Aortic smooth muscle cell (primary cell): ENCODE data around the genes CTF1, VKORC1, KAT8 and PRSS8.

- RRBS: no CpG with 5 or more reads among the region's 3 CpGs
Observed at GRCh38 chr16:30779926-30780355, 7.1 kb downstream of the ZNF629 start.

- RRBS: 2% methylated on average over 7 of the region's 62 CpGs
Observed at GRCh38 chr16:30805004-30805996, 18.3 kb upstream of the ZNF629 start.

GRCh38 chr16:30805997-30806537 is 19.1 kb upstream of the ZNF629 start:
- RRBS: no CpG with 5 or more reads among the region's 21 CpGs

DNA sequence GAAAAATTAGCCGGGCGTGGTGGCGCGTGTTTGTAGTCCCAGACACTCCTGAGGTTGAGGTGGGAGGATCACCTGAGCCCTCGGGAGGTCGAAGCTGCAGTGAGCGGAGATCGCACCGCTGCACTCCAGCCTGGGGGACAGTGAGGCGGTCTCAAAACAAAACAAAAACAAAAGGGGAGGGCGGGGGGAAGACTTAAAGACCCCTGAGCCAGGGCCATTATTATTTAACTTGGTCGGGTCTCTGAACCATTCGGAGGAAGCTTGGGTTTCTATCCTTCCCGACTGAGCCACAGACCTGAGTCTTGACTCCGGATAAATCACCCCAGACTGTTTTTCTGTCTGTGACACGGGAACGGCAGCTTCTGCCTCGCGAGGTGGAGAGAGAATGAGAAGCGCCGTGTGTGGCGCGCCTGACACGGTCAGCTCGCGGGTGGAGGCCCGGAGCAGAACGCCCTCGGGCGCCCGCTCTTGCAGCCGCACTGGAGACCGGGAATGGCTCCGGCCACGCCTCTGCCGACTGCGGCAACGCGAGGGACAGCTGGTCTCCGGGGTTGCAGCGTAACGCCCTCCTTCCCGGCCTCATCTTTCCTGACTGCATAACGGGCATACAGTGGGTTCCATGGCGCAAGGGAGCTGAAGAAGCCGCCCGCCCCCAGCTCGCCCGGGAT is 19.3 kb downstream of the BCL7C start:
- RRBS: 2% methylated on average over 20 of the region's 49 CpGs

DNA sequence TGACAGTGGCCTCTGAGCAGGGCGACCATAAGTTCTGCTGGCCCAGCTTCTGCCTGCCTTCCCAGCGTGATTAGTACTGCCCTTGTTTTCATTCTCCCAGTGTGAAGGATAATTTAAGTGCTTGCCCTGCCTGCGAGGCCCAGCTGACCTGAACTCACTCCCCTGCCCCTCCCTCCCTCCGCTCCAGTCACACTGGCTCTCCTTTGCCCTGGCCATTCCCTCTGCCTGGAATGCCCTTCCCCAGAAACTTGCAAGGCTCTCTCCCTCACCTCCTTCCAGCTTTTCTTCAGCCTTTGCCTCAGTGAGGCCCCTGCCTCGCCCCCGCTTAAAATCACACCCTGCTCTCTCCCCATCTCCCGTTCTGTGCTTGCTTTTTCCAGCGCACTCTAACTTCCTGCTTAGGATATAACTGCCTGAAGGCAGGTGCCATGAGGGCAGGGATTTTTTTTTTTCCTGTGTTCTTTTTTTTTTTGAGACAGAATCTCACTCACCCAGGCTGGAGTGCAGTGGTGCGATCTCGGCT is 12.3 kb downstream of the BCL7C start:
- RRBS: no CpG with 5 or more reads among the region's 10 CpGs

DNA sequence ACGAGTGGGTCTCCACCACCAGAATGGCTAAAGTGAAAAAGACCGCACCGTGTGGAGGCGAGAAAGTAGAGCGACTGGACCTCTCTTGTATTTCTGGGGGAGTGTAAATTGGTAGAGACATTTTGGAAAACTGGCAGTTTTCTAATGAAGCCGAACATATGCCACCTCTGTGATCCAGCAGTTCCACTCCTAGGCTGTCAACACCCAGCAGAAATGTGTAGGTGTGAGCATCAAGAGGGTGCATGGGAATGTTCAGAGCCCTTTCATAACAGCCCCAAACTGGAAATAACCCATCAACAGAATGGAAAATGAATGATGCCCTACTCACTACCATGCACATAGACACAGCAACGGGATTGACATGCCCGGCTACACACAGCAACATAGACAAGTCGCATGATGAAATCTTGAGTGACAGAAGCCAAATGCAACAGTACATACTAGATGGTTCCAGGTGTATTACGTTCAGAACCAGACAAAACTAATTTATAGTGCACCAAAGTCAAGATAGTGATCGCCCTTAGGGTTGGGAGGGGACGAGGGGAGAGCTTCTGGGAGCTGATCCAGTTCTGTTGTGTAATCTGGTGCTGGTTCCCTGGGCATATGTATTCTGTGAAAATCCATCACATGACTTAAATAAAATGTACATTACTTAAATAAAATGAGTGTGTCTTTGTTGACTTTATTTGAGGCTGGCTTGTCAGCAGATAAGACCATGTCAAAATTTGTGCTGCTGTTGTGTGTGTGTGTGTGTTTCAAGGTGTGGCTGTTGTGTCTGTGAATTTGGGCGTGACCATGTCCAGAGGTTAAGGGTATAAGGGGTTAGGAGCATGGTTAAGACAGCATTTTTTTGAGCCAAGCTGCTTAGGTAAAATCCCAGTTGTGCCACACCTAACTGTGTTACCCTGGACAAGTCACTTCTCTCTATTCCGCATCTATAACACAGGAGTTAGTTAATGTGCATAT is 965 bp upstream of the BCL7C start:
- RRBS: no CpG with 5 or more reads among the region's 14 CpGs

DNA sequence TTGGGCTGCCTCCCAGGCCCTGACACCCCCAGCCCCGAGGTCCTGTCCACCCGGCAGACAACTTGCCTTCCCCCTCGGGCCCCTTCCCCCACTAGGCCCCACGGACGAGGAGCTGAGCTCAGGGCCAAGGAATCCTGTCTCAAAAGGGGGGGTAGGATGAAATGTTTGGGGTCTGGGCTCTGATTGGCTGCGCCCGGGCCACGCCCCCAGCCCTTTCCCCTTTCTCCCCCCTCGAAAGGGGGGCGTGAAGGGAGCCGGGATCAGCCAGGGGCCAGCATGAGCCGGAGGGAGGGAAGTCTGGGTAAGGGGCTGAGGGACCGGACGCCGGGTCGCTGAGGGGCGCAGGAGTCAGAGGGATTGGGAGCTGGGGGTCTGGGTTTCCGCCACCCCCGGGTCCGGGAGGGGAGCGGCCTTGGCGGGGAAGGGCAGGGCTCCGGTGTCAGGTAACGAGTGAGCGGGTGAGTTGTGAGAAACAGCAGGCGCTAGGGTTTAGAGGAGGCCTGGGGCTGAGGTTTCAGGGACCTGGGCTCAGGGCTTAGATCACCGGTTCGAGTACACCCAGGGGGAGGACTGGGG is at the start of gene CTF1:
TSS of gene CTF1 (plus strand) at position 247 of the 576 bp plus-strand sequence.
- RRBS: 2% methylated on average over 15 of the region's 28 CpGs

DNA sequence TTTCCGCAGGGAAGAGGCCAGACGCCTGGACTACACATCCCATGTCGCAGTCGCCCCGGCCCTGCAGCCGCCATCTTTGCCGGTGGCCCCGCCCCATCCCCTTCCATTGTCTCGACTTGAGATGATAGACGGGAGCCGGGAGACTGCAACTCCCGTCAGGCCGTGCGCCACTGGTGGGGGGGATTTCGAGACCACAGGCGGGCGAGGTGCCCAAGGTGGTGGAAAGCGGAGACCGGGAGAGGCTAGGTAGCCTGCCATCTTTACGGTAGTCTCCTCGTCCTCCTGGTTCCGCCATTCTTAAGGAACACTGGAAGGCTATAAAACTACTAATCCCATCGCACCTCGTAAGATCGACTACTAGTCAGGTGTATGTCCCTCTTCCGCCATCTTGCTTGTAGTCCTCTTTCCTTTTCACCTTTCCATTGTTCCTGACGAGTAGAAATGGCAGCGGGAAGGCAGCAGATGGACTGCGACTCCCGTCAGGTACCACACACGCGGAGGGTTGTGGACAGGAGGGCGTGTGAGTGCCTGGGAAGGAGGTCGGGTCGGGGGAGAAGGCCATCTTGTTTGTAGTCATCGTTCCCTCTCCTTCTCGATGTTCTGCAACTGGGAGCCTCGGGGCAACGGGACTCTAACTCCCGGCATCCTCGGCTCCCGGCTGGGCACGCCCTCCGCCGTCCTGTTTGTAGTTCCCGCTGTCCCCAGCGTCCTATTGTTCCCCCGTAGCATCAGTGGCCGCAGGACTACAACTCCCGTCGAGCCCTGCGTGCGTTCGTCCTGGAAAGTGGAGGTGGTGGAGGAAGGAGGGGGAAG is 496 bp upstream of the FBXL19 start:
- RRBS: under 1% methylated on average over 15 of the region's 54 CpGs

DNA sequence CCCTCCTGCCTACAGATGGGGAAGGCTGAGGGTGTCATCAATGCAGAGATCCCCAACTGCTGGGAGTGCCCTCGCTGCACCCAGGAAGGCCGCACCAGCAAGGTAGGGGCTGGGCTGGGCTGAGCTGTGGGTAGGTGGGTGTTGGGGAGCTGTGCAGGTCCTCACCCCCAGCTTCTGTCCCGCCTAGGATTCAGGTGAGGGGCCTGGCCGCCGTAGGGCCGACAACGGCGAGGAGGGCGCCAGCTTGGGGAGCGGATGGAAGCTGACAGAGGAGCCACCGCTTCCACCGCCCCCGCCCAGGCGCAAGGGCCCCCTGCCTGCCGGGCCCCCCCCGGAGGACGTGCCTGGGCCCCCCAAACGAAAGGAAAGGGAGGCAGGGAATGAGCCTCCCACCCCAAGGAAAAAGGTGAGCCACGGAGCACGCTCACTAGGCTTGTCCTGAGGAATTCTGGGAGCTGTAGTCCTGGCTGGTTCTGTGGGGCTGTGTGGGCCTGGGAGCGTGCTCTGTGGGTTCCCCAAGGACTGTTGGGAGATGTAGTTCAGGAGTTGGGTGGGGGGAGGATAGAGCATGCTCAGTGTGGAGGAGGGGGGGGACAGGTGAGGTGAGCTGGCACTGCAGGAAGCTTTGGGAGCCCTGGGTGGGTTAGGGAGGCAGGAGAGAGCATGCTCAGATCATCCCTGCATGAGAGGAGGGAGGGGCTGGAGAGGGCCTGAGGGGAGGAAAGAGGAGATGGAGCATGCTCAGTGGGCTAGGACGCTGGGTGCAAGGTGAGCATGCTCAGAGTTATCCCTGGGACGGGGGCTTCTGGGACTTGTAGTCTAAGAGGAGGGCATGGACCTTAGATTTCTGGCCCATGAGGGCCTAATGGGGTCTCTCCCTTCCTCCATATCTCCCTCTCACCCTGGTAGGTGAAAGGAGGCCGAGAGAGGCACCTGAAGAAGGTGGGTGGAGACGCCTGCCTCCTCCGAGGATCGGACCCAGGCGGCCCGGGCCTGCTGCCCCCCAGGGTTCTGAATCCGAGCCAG is 4.5 kb downstream of the FBXL19 start:
- RRBS: 76% methylated on average over 2 of the region's 30 CpGs

DNA sequence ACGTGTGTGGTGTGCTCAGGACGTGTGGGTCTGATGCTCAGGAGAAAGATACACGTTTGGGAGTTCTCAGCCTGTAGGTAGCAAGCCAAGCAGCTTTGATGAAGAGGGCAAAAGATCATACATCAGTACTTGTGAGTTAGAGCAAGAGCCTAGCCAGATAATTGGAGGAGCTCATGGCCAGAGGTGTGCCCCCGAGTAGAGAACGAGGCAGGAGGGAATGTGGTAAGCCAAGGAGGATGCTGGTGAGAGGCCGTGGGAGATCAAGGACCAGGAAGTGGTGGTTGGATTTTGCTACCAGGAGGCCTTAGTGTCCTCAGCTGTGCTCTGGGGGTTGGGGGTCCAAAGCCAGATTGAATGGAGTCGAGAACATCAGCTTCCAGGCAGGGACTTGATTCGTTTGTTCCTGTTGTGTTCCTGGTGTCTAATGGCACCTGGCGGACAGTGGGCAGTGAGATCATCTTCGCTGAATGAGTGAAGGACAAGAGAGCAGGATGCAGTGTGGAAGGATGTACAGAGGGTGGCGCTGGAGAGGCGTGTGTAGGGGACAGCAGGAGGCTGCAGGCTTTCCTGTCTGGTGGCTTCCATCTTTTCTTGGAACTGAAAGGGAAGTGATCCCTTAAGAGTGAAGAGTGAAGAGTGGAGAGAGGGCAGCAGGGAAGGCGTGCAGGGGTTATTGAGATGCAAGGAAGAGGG is 11.6 kb downstream of the FBXL19 start:
- RRBS: no CpG with 5 or more reads among the region's 13 CpGs

DNA sequence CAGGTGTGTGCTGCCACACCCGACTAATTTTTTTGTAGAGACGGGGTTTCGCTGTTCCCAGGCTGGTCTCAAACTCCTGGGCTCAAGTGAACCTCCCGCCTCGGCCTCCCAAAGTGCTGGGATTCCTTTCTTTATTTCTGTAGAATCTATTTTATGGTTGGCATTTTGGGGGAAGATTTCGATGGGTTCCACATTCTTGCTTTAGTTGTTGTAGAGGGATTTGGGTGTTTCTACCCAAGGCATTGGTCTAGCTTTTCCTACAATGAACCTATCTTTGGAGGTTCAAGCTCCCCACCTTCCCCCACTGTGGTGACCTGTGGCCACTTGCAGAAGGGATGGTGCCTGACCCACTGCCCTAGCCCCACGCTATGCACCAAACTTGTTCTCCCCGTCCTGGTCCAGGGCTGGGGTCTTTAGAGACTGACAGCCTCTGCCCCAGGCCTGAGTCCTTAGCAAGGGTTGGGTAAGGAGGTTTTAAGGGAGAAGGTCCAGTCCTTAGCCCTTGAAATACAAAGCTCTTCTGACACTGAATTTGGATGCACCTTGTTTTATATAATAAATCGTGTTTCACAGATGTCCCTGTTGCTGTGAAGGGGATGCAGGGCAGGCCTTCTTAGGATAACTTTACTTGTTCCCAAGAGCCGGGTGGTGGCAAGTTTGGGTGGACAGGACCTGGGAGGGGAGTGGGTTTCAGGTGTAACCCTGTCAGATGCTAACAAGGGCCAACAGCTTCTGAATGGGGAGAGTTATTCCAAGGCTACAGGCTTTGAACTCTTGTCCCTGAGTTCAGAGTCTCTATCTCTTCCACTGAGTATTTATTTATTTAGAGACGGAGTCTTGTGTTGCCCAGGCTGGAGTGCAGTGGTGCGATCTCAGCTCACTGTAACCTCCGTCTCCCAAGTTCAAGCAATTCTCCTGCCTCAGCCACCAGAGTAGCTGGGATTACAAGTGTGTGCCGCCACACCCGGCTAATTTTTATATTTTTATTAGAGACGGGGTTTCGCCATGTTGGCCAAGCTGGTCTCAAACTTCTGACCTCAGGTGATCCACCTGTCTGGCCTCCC is 2.9 kb upstream of the SETD1A start:
- RRBS: no CpG with 5 or more reads among the region's 17 CpGs

- RRBS: no CpG with 5 or more reads among the region's 9 CpGs
Observed at GRCh38 chr16:30988109-30988418, 3.1 kb downstream of the HSD3B7 start.

GRCh38 chr16:30996062-30996855 is 11.3 kb downstream of the HSD3B7 start:
- RRBS: no CpG with 5 or more reads among the region's 27 CpGs

DNA sequence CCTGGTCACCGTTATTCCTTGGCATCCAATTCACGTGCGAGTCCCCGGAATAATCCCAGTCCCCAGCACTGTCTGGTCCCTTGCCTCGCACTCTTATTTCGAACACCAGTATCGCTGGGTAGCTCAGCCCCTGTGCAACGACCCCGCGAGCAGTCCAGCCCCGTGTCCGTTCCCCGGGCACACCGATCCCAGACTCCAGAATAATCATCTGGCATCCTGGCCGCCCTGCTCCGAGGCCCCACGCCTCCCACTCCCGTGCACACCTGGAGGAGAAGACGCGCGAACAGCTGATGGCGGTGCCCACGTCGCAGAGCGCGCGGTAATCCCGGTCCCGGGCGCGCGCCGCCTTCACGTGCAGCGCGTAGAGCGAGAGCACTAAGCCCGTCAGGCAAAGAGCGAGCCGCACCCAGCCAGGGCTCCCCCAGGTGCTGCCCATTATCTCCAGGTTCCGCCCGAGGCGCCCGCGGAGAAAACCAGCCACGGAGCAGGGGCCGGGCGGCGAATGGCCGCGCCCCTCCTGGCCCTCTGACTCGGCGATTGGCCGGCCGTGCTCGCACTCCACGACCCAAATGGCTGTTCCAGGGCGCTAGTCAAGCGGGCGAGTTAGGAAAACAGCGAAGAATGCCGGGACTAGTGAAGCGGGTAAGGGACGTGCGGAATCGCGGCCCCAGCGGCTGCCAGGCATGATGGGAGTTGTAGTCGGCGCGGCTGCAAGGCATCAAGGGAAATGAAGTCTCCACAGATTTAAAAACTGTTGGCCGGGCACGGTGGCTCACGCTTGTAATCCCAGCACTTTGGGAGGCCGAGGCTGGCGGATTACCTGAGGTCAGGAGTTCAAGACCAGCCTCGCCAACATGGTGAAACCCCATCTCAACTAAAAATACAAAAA is at the start of gene VKORC1:
TSS of gene VKORC1 (minus strand) at position 504 of the 889 bp plus-strand sequence.
- RRBS: 2% methylated on average over 15 of the region's 77 CpGs

DNA sequence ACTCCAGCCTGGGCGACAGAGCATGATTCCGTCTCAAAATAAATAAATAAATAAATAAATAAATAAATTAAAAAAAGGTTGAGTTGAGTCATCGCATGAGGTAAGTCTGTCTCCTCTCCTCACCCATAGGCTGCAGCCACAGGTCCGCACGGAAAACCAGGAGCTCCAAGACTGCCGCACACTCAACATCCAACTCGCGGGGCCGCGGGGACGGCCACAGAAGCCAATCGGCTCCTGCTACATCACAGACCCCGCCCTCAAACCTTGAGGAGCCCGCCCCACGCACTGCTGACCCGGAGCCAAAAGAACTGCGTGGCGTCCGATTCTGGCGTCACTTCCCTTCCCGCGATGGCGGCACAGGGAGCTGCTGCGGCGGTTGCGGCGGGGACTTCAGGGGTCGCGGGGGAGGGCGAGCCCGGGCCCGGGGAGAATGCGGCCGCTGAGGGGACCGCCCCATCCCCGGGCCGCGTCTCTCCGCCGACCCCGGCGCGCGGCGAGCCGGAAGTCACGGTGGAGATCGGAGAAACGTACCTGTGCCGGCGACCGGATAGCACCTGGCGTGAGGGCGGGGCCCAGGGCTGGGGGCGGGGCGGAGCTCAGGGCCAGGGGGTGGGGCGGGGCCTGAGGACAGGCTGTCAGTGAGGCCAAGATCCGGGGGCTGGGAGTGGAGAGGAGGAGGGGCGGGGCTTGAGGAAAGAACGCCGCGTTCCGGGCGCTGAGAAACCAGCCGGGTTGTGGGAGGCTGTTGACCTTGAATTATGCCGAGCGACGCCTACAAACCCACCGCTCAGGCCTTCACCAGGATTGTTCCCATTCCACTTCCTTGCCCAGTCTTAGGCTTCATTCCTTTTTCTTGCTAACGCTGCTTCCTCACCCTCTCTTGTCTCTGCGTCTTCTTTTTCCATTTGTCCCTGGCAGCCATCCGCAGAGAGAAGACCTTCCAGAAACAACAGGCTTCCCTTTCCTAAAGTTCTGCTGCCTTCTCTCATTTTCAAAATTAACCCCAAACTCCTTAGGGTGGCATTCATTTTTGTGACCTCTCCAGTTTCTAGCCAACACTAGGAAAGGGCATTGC is at the start of gene KAT8:
TSS of gene KAT8 (plus strand) at position 331 of the 1,075 bp plus-strand sequence.
- RRBS: 2% methylated on average over 15 of the region's 72 CpGs

DNA sequence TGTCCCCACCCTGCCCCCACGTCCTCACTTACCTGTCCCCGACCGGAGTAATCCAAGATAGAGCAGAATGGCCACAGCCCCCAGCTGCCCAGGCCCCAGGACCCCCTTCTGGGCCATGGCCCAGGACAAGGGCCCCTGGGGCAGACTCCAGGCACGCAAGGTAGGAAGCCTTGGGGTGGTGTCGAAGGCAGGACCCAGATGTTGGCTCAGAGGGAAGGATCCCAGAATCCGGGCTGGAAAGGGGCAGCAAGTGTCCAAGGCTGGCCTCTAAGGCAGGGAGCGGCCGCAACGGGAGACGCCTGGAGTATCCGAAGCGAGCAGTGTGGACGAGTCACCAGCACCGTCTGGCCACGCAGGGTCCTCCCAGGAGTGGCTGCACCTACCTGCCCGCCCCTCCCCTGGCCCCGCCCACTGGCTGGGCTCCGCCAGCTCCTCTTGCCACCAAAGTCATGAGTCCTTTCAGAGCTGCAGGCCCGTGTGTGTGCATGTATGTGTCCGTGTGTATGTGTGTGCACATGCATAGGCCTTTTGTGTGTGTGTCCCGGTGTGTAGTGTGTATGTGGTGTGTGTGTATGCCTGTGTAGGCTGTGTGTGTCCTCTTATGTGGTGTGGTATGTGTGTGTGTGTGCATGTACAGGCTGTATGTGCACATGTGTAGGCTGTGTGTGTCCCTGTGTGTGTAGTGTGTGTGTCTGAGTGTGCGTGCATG is at the start of gene PRSS8:
TSS of gene PRSS8 (minus strand) at position 346 of the 709 bp plus-strand sequence.
- RRBS: 32% methylated on average over 3 of the region's 22 CpGs

GRCh38 chr16:31141662-31142360 is 6.3 kb upstream of the PRSS8 start:
- RRBS: no CpG with 5 or more reads among the region's 19 CpGs

DNA sequence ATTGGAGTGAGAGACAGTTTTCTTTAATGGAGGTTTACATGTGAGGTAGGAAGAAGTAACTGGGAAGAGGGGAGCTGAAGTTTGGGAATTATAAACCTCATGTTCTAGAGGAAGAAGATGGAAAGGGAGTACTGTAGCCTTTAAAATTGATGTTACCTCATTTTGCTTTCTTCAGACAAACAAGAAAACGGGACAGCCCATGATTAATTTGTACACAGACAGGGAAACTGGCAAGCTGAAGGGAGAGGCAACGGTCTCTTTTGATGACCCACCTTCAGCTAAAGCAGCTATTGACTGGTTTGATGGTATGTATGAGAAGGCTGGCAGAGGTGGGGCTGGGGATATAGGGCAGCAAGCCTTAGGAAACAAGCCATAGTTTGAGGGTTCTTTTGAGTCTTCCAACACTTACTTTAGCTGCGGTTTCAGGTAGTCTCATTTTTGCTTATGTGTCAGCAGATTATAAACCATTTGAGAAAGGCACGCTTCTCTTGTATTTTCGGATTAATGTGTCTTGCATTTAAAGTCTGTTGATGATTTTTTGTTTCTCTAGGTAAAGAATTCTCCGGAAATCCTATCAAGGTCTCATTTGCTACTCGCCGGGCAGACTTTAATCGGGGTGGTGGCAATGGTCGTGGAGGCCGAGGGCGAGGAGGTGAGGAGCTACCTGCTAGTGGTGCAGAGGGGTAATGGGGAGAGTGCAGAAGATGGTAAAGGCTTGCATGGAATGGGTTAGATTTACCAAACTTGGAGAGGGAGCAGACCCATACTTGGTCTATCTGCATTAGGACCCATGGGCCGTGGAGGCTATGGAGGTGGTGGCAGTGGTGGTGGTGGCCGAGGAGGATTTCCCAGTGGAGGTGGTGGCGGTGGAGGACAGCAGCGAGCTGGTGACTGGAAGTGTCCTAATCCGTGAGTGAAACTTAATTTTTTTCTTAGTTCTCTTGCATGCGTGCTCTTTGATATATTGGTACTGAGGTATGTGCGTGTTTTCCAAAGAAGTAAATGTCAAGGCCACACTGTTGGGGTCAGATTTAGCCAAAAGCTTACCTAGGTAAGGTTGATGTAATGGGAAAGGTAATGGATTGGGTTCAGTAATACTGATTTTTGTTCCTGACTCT is 9.9 kb downstream of the FUS start:
- RRBS: no CpG with 5 or more reads among the region's 19 CpGs

DNA sequence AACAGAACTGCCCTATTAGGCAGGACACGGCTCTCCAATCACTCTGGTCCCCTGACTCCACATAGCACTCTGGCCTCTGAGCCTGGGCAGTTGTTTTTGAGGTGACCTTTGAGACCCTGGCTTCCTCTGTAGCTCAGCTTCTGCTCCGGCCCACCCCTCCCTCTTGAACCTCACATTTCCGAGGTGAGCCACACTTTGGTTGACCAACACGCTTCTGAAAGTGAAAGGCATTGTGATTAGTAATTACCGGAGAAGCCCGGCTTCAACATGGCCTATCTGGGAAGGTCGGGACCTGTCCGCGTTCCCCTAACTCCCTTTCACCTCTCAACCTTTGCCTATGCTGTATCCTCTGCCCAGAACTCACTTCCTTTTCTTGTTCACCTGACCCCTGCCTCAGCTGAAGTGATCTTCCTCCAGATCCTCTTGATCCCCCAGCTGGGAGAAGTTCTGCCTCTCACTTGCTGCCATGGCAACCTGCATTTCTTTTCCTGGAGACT is 10.2 kb upstream of the ITGAX start:
- RRBS: 35% methylated on average over 1 of the region's 9 CpGs

DNA sequence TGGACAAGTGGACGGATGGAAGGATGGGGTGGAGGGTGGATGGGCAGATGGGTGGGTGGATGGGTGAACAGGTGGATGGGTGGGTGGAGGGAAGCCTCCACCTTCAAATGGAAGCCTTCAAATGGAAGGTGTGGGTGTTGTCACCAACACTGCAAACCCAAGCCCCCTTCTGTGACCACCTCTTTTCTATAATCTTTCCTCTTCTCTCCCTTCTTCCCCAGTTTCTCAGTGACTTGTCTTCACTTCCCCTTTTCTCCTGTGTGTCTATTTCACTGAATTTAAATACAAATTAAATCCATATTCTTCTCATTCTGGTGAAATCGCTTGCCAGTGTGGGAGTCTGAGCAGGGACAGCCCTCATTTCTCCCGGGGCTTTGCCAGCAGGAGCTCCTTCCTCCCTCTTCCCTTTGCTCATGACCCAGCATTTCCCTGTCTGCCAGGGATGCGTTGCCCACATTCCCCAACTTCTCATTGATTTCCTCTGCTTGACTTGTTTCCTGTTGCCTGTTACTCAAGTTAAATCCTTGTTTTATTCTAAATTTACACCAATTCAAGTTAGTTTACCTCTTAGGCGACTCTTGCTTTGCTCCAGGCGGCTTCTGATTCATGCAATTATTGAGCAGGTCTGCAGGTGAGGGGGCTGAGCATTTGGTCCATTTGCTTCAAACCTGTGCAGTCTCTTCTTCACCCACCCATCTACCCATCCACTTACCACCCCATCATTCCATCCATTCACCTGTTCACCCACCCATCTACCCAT is 6.3 kb upstream of the ITGAX start:
- RRBS: no CpG with 5 or more reads among the region's 6 CpGs